Fibroblast of the aortic adventitia (primary cell): ENCODE measurements around a stretch of chr9.

GRCh38 chr9:8961345-8961746 lies 1161.8 kb upstream of the DMAC1 start:
- CAGE, long polyA plus RNA = no peak

- CAGE, long polyA plus RNA = no peak
Observed at GRCh38 chr9:9611967-9612498, 1000.8 kb downstream of the PTPRD start.

- CAGE, long polyA plus RNA = no peak
Observed at GRCh38 chr9:12333724-12334201, 359.4 kb upstream of the TYRP1 start.

GRCh38 chr9:12882235-12882591 lies 107.4 kb downstream of the LURAP1L start:
- CAGE, long polyA plus RNA = no peak

DNA sequence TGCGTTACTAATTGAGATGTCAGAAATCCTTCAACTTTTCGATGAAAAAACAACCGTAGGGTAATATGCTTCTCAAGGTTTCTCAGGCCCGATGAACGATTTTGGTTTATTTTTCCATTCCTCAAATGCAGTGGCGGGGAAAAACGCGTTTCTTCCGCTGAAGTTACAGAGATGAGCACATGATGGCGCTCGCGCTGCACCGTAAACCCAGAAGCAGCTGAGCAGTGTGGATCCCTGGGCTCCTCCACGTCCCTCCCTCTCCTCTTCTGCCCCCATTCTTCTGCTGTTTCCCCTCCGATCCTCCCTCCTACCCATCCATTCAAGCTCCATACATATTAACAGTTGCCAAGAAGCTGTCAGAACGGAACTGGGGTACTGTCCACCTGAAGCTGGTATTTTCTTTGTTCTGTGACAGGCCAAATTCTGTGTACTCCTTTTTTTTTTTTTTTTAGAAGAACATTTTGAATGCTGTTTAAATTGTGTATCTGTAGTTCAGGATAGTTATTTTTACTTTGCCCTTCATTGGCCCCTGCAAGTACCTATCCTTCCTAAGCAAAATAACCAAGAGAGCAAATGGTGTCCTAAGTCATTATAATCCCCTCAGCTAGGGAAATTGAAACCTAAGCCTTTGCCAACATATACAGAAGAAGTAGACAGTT lies 245.2 kb downstream of the MPDZ start:
- CAGE, long polyA plus RNA = no peak

GRCh38 chr9:13174876-13175276 lies 104.6 kb downstream of the MPDZ start:
- CAGE, long polyA plus RNA = no peak

- CAGE, long polyA plus RNA = no peak
Observed at GRCh38 chr9:13209704-13209984, 69.8 kb downstream of the MPDZ start.

DNA sequence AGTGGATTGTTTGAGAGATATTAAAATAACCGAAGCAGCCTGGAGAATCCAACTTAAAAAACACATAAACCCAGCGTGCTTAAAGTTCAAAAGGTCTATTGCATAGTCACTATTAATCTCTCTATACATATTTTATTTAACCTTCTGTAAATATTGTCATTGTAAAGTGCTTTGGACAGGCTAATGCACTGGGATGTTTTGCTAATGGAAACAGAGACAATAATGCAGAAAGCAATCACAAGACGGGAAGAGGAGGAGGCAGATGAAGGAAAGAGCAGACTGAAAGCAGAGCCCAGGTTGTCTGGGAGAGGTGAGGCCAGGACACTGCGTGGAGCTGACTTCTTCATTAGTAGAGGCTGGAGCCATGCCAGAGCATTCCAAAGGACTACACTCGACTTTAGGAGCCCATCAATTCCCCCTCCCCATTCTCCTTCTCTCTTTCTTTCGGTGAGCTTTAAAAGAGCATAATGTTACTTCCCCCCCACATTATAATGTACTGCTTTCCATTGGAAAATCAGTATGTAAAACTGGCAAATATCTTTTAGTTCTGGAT lies 307.2 kb upstream of the MPDZ start:
- CAGE, long polyA plus RNA = no peak

DNA sequence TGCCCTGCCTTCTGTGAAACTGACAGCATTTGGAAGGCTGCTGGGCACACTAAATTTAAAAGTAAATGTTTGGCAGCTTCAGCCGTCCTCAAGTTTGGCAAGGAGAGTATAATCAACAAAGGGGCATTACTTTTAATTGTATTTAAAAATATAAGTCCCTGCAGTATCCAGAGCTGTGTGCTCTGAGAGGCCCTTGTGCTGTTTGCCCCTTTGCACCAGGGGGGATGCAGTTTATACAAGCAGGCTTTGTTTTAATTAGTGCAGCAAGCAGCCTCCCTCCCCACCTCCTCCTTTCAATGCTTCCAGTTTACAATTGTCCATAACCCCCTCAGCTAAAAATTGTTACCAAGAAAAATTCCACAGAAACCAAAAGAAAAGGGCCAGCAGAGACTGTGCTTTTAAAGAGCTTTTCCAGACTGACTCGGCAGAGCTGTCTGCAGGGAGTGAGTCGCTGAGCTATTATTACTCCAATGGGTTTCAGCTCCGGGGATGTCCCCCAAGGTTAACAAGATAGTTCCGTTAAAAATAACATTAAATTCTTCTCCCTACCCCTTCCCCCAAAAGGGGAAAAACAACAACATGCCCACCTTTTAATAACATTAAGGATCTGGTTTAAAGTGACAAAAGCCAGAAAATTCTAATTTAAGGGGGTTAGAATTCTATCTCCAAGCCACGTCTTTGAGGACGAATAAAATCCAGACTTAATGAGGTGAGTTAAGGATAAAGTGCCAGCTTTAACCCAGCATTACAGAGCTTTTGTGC lies 328.6 kb upstream of the MPDZ start:
- CAGE, long polyA plus RNA = no peak

DNA sequence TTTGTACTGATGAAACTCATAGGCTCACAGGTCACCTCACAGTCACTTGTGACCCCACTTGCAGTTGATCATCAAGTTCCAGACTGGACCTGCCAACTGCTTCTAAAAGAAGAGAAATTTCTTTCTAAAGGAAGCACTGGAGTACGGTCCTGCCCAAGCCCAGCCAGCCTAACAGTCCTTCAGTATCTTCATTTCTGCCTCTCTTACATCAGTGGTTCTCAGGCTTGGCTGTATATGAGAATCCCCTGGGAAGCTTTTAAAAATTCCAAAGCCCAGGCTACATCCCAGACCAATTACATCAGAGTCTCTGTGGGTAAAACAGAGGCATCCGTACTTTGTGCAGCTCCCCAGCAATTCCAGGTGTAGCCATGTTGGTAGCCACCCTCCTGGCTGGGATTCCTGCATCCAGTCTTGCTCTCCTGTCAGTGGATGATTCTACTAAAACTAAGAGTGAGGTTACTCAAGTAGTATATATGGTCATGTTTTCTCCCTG lies 282.1 kb downstream of the NFIB start:
- CAGE, long polyA plus RNA = no peak

DNA sequence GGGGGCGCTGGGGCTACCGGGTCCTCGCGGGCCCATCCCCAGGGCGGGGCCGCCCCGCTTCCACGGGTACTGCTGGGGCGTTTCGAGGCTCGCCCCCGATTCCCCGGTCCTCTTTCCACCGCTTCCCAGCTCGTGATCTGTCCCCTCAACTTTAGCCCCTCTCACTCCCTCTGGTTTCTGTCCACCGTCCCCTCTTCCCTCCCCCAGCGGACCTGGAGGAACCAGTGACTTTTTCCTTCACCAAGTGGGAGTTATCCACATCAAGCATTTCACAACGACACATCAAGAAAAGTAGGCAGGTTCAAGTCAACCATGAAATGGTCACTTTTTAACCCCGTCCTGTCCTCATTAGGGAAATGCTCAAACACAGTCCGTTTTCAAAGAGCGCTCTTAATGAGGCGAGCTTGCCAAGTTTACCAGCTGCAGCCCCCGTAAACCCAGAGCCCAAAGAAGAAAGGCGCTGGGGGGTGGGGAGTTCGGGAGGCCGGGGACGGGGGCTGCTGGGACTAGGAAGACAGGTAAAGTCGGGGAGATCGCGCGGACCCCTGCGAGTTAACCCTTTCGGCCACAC lies 2.0 kb upstream of the NFIB start:
- CAGE, long polyA plus RNA = no peak

- CAGE, long polyA plus RNA = no peak
Observed at GRCh38 chr9:14317832-14318462, 4.0 kb upstream of the NFIB start.

DNA sequence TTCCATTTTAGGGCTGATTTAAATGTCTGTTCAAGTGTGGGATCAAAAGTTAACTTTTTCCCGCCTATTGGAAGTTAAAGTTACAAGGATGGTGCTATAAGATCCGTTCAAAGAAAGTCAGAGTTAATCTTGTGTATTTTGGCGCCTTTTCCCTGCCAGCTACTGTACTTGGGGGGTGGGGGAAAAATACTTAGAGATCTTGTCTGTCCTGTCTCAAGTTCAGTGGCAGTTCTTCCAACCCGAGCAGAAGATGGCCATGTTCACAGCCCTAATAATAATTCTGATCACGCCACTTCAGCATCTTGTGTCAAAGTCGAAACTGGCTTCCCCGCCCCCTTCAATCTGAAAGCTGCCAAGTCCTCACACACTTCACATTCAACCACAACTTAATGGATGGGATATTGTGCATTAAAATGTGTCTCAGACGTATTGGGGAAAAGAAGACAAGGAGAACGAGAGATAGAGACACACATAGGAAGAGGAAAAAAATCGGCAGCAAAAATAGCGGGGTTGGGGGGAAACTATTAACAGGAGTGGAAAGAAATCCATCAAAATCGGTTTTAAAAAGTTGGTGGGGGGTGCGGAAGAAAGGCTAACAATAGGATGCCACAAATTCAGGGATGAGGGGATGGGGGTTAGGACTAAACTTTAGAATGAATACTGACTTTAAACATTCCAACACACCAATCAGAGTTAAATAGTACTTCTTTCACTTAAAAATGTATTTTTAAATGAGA lies 7.0 kb upstream of the NFIB start:
- CAGE, long polyA plus RNA = no peak

DNA sequence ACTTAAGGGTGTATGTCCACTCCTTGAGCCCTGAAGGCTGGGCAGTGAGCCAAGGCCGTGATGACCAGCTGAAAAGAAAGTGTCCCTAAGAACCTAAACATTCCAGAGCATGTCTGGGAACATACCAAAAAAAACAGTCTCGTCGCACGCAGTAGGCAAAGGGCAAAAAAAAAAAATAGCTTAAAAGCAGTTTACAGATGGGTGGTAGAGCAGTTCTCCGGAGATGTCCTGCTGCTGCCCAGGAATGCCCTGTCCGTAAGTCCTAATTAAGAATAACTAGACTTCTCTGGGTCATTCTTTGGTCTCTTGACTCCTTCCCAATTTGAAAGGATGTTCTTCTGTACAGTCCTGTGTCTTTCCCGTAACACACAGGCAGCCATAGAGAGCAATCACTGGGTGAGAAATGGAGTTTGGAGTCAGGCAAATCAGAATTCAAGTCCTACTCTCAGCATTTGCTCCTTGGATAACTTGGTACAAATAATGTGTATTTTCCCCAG lies 21.2 kb upstream of the SNAPC3 start:
- CAGE, long polyA plus RNA = no peak

DNA sequence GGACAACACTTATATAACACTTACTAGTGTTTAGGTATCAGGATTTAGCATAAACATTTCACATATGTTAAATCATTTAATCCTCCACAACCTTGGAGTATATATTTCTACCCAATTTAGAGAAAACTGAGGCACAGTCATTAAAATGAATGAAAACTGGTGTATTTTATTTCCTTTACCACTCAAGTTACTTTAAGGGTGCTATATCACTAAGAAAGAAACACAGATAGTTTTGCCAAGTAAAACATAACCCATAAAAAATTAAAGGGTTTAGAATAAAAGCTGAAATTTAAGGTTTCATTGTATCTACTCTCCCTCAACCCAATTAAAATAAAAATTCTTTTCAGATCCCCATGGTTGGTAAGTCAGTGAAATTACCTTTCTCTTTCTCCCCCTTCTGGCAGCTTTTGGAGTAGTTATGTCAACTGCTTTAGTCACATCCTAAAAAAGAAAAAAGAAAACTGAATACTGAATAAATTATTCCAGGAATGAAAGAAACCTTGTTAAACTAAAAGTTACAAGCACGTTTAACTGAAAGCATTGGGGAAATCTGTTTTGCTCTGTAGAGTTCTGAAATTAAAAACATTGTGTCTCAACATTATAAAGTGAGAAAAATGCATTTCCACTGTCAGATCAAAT lies 25.0 kb downstream of the PSIP1 start:
- CAGE, long polyA plus RNA = no peak

- CAGE, long polyA plus RNA = no peak
Observed at GRCh38 chr9:15511188-15511443, 346 bp upstream of the PSIP1 start.

- CAGE, long polyA plus RNA = no peak
Observed at GRCh38 chr9:16414299-16414919, 456.1 kb downstream of the BNC2 start.

- CAGE, long polyA plus RNA = no peak
Observed at GRCh38 chr9:16721824-16722442, 148.5 kb downstream of the BNC2 start.

GRCh38 chr9:17520780-17520979 lies 58.2 kb upstream of the SH3GL2 start:
- CAGE, long polyA plus RNA = no peak

- CAGE, long polyA plus RNA = no peak
Observed at GRCh38 chr9:17906045-17906358, 327.1 kb downstream of the SH3GL2 start.